Breast epithelium (tissue), 2 donors: ENCODE measurements around a stretch of chr6.

DNA sequence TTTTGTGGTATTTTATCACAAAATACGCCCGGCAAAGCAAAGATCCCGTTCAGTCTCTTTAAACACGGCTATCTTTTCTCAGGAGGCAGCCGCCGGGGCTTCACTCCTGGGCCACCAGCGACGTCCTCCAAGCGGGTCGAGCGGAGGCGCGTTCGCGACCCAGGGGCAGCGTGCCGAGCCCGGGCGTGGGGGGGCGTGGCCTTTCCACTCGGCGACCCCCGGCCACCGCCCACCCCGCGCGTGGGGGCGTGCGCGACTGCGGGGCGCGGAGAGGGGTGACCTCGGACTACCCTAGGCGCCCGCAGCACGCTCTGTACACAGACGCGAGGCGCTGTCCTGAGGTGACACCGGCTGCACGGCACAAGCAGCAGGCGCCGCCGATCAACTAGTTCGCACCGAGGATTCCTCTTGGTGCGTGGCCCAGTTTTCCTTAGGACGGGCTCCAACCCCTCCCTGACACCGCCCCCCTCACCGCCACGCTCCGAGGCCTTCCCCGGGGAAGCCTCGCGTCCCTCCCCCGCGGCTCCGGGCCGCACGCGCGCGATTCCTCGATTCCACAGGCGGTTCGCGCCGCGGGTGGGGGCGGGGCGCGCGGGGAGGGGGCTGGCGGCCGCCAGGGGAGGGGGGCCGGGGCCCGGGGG lies 1.1 kb upstream of the JARID2 start:
- PRO-cap, result bidirectional peak, plus-strand start at position 320 of the sequence, minus-strand start at position 108 of the sequence
- RAMPAGE, long total RNA, 2 experiments, result no peak in any of the 2 experiments

- PRO-cap, result no peak
- RAMPAGE, long total RNA, 2 experiments, result no peak in any of the 2 experiments
These were observed 8.1 kb downstream of the JARID2 start for GRCh38 chr6:15253575-15254746.

- PRO-cap, result no peak
- RAMPAGE, long total RNA, 2 experiments, result no peak in any of the 2 experiments
These were observed 27.1 kb downstream of the JARID2 start for GRCh38 chr6:15272996-15273321.

GRCh38 chr6:15290864-15291266 lies 45.0 kb downstream of the JARID2 start:
- PRO-cap, result no peak
- RAMPAGE, long total RNA, 2 experiments, result no peak in any of the 2 experiments

DNA sequence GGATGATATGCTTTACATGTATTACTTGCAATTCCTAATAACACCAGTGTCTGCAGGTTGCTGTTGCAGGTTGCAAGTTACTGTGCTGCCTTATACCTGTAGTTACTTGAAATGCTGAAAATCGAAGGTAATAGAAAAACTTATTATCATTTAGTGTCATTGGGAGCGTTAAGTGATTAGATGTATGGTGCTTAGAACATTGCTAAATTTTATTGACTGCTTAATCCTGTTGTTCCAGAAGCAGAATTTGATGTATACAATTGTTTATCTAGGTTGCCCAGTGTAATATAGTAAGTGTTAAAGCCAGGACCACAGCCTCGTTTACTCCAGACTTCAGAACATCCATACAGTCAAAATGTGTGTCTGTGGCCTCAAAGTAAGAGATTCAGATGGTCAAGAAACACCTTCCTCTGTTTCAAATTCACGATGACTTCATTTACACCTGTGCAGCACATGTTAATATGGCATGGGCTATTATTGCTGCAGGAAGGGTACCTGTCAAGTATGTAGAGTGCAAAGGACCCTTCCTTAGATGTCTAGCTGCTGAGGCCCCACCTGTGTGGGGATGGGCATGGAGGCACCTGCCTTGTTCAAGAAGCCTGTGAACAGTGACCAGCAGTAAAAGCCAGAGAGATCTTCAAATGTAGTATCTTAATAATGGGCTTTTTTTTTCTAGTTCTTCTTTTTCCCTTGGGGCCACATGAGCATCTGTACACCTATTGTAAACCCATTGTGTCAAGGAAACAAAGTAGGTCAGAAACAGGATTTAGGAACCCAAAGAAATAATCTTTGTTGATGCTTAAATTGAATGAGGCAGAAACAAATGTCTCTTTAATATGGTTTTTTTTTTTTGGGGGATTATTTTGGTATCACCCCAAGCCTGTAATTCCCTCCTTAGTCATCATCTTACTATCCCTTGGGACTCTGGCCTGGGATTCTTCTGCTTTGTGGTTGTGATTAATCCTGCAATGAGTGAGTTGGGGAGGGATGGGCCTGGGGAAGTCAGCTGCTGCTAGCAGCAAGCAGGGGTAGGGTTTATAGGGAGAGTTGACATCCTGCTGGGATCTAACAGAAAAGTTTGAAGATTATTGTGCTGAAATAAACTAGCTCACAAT lies 82.8 kb downstream of the JARID2 start:
- PRO-cap, result no peak
- RAMPAGE, long total RNA, 2 experiments, result no peak in any of the 2 experiments

- PRO-cap, result no peak
- RAMPAGE, long total RNA, 2 experiments, result no peak in any of the 2 experiments
These were observed 118.5 kb downstream of the JARID2 start for GRCh38 chr6:15364121-15364969.

GRCh38 chr6:15504528-15505445 lies 158.0 kb downstream of the DTNBP1 start:
- PRO-cap, result no peak
- RAMPAGE, long total RNA, 2 experiments, result no peak in any of the 2 experiments

DNA sequence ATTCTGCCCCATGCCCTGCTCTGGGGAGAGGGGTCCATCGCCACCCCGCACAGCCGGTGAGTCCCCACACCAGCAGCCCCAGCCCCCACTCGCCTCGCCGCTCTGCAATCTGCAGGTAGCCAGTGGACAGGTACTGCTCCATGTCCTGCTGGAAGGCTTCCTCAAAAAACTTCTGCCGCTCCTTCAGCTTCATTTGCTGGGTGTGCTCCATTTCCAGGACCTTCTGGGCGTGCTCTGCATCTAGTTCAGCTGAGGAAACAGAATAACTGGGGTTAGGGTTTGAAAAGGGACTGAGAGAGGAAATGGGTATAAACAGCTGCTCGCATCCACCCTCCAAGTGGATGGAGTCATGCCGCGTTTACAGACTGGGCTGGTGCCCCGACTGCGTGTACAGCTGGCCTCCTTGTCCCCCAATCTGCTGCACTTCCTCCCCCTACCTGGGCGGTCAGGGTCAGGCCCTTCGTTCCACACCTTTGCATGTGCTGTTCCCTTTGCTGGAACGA lies 129.6 kb downstream of the DTNBP1 start:
- PRO-cap, result no peak
- RAMPAGE, long total RNA, 2 experiments, result no peak in any of the 2 experiments

DNA sequence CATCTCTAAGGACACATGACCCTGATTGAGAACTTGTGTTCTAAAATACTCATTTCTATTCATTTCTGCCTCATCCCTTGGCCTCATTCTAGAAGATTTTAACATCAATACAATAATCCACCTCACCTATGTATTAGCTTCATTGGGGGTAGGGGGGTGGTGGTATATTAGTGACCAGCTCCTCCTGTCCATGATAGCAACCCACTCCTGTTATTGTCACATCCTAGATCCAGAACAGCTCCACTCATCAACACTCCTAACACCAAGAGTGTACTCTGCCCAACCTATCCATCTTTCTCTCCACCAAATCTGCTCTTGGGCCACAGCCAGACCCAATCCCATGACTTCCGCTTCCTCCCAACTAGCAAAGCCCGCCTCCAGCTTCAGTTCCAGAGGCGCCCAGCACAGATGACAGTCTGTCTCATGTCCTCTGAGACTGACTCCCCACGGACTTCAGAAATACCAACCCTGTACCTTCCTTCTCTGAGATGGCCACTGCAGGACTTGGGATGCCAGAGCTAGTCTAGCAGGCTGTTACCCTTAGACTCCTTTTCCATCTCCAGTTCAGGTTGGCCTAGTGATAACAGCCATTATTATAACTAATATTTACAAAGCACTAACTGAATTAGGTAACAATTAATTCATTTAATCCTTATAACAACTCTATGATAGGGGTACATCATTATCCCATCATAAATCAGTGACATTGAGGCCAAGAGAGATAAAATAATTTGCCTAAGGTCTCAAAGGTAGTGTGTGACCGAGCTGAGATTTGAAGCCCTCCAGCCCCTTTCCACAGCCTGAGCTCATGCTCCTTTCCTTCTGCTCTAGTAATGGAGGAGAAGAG lies 48.5 kb downstream of the DTNBP1 start:
- PRO-cap, result no peak
- RAMPAGE, long total RNA, 2 experiments, result no peak in any of the 2 experiments

DNA sequence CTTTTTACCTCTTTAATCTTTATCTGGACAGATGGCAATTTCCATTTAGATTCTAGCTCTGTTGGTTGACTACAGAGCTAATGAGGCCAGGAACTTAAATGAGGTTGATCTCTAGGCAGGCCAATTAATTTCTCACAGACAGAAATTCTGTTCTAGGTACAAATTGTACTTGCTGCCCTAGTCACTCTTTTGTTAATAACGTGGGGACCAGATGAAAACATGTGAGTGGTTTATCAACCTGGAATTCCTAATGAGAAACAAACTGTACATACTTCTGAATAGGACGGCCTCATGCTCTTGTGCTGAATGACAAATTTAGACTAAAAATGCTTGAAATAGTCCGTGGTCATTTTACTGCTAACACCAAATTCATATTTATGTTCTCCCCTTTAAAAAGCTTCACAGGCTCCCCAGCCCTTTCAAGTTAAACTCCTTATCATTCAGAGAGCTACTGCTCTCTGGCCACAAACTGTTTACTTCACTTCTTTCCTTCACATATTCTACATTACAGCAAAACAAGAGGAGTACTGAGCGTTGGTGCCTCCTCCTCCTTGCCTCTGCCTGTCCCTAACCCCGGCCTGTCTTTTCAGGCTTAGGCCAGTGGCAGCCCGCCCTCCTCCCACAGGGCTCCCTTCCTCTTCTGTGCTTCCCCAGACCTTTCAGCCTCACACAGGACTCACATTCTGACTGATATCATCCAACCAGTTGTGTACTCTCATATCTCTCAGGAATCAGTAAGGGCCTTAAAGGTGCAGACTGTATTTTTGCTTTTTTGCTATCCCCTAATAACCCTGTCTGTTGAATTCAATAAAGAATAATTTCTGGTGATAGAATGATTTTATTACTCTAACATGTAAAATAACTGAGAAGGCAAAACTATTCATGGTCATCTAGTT lies 41.3 kb downstream of the DTNBP1 start:
- PRO-cap, result no peak
- RAMPAGE, long total RNA, 2 experiments, result no peak in any of the 2 experiments

DNA sequence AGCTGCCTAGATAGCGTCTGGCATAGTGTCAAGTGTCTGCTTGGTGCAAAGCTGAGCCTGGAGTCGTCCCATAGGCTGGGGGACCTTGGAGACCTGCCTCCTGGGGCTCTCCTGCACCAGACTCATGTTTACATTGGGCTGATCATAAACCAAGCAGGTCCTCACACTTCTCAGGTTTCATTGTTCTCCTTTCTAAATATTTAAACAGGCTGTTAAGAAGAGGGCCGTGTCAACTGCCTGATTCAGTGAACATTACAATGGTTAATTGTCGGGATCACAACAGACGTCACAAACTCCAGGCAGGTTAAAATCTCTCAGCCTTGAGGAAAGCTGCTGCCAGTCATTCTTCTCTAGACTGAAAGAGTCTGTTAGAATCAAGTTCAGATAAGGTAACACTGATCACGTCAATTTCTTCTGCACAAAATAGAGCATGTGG lies 179.5 kb upstream of the MYLIP start:
- PRO-cap, result no peak
- RAMPAGE, long total RNA, 2 experiments, result no peak in any of the 2 experiments

- PRO-cap, result no peak
- RAMPAGE, long total RNA, 2 experiments, result no peak in any of the 2 experiments
These were observed 1.4 kb downstream of the MYLIP start for GRCh38 chr6:16130154-16130767.

DNA sequence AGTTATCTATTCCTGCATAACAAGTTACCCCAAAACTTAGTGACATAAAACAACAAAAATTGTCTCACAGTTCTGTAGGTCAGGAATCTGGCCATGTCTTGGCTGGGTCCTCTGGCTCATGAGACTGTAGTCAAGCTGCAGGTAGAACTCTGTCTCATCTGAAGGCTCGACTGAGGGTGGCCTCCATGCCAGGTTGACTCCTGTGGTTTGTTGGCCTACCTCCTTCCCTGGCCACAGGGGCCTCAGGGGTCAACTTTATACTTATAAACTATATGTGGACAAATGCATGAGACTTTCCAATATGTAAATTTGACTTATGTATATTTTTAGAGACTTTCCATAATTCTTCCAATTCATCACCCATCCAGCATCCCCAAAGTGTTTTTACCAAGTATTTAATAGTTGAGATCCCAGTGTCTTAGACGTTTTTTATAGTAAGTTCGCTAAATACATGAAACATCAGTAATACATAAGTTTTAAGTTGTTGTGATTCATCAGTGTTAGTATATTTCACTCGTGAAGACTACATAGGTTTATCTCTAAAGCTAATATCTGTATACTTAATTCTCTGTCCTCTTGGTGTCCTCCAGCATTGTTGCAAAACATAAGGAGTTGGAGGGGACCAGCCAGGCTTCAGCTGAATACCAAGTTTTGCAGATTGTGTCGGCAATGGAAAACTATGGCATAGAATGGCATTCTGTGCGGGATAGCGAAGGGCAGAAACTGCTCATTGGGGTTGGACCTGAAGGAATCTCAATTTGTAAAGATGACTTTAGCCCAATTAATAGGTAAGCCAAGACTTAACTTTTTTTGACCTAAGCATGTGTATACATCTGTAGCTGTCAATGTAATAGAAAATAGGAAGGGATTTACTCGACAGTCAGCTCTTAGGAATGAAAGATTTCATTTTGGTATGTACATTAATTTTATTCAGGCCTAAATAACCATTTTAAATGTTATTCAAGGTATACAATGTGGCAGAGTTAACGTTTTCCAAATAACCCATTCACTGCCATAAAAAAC lies 13.9 kb downstream of the MYLIP start:
- PRO-cap, result no peak
- RAMPAGE, long total RNA, 2 experiments, result no peak in any of the 2 experiments

GRCh38 chr6:16240857-16241053 lies 2.4 kb downstream of the GMPR start:
- PRO-cap, result no peak
- RAMPAGE, long total RNA, 2 experiments, result no peak in any of the 2 experiments

DNA sequence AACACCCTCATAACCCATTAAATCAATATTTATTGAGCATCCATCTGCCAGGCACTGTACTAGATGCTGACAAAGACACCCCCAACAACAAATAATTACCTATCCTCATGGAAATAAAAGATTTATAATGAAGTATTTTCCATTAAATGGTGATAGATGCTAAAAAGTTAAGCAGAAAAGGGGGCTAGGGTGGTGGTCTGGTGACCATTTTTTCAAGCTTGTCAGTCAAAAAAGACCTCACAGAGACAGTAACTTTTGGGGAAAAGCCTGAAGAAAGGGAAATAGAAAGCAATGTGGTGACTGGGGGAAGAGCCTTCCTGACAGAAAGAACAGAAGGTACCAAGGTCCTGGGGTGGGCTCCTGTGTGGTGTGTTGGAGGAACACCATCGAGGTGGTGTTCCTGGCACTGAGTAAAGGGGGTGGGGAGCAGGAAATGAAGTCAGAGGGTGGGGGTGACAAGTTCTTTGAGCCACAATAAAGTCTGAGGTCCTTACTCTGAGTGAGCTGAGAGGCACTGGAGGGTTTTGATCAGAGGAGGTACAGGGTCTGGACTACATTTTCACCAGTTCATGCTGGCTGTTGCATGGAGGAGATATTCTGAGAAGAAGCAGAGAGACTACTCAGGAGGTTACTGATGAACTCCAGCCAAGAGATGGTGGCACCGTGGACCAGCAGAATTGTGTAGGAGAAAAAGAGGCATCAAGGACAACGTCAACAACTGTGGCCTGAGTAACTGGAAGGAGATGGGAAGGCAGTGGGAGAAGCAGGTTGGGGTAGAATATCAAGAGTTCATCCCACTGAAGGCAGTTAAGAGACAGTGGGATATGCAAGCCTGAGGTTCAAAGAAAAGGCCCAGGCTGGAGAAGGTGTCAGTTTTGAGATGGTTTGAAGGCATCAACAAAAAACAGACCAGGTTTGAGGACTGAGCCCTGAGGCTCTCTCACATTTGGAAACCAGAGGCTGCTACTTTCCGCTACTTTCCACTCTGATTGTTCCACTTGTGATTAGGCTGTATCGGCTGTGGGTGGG lies 198.2 kb downstream of the GMPR start:
- PRO-cap, result no peak
- RAMPAGE, long total RNA, 2 experiments, result no peak in any of the 2 experiments

GRCh38 chr6:16440808-16441110 lies 202.4 kb downstream of the GMPR start:
- PRO-cap, result no peak
- RAMPAGE, long total RNA, 2 experiments, result no peak in any of the 2 experiments

DNA sequence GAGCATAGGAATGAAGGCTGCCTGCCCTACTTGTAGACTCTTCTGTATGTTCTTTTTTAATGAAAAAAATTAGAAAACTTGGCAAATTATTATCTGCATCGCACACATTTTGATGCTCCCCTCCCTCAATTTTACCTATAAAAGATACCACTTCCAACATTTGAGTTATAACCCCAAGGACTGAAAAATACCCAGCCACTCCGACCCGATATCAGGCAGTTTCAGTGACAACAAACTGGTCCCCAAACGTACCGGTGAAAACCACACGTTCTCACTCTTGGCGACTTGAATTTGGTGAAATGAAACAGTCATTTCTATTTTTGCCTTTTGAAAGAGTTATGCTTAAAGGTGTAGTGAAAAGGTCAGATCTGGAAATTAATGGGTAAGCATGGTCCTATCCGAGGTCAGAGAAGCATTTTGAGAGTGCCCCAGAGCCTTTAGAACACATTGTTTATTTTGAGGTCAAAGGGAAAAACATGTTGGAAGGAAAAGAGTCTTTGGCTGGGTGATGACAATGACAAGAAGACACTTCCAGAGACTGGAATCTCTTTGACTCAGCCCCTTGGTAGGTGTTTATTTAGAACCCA lies 234.8 kb downstream of the GMPR start:
- PRO-cap, result no peak
- RAMPAGE, long total RNA, 2 experiments, result no peak in any of the 2 experiments

DNA sequence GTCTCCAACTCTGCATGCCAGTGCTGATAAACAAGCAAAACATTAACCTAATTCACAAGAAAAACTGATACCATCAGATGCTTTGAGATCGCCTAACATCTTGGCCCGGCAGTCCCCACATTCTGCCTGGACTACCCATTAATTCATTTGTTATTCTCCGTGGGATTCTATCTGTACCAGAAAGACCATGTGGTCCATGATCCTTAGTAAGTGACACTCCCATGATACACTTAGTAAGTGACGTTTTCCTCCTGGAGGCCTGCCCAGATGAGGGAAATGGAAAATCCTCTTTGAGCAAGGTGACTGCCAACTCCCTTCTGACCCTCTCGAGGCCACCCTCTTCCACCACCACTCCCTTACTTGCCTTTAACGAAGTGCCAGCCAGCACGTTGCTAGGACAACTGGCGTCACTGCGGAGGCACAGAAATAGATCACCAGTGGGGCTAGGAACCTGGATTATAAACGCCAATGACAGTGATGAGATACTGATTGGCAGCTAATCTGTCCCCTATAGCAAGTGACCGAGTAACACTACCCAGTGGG lies 239.3 kb downstream of the GMPR start:
- PRO-cap, result no peak
- RAMPAGE, long total RNA, 2 experiments, result no peak in any of the 2 experiments

DNA sequence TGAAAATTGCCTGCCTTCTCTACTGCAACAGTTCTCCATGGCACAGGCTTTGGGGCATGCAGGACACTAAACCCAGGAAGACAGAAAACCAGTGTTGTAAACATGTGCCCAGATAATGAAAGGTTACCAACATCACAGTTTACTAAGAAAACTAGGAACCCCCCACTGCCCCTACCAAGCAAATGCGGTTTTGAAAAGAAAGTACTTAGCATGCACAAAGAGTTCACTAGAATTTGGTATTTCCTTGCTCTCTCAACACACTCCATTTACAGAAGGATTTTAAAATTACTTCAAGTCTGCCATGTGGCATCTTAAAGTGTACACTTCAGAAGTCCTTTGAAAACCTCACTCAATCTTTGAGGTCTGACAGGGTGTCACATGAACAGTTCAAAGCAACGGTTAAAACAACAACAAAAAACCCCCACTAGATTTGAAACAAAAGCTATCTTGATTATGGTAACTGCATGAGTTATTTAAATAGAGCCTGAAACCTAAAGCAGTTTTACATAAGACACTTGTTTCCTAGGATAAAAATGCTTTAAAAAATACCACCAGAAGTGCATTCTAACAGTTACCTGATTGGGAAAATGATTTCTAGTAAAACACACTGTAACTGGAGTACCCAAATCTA lies 245.1 kb downstream of the GMPR start:
- PRO-cap, result no peak
- RAMPAGE, long total RNA, 2 experiments, result no peak in any of the 2 experiments

DNA sequence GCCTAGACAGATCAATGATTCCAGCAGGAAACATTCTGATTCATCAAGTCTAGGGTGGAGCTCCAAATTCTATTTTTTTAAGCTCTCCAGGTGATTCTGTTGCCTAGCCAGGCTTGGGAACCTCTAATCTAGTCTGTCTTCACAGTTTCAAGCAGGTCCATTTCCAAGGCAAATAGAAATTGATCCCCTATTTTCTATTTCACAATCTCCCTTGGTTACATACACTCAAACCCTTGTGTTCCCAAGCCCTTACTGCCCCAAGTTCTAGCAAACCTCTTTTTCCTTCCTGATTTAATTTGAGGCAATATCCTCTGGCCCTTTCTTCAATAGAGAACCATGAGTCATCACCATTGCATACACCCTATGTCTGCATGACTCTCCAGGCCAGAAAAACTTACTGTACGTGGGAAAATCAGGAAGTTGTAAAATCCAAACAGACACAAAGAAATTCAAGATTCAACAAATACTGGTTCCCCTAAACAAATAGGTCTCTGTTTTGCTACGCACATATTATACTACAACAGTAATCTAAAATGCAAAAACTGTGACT lies 8.8 kb downstream of the ATXN1 start:
- PRO-cap, result no peak
- RAMPAGE, long total RNA, 2 experiments, result no peak in any of the 2 experiments